HTR-8/SVneo (cell line): ENCODE results near the gene SOX10.

GRCh38 chr22:37312592-37313069 lies 30.3 kb downstream of the CYTH4 start:
- RRBS = 97% methylated on average over 1 of the region's 5 CpGs

- RRBS = 85% methylated on average over 4 of the region's 15 CpGs
Measured at GRCh38 chr22:37379964-37380456, 47.3 kb downstream of the ELFN2 start.

GRCh38 chr22:37484077-37484820 lies 1.9 kb downstream of the MFNG start:
- RRBS = 97% methylated on average over 14 of the region's 32 CpGs

DNA sequence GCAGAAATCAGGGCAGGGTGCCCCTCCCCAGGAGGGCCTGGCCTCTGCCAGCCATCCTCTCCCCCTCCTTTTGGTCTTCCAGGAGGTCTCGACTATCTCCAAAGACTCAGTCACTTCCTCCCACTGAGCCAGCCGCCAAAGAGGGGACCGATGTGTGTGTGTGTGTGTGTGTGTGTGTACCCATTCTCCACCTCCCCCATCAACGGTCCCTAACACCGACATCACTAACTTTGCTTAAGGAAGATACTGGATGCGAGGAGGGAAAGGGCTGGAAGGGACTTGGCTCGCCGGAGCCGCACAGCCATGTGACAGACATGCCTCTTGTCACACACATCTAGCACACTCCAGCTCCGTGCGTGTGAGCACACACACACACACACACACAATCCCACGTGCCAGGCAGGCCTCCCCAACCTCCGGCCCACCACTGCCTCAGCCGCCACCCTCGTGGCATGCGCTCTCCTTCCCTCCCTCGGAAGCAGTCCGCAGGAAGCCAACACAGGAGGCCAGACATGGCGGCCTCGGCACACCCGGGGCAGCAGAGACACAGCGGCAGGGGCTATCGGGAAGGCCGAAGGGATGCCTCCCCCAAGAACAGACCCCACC lies 1.3 kb downstream of the MFNG start:
- RRBS = 99% methylated on average over 9 of the region's 24 CpGs

DNA sequence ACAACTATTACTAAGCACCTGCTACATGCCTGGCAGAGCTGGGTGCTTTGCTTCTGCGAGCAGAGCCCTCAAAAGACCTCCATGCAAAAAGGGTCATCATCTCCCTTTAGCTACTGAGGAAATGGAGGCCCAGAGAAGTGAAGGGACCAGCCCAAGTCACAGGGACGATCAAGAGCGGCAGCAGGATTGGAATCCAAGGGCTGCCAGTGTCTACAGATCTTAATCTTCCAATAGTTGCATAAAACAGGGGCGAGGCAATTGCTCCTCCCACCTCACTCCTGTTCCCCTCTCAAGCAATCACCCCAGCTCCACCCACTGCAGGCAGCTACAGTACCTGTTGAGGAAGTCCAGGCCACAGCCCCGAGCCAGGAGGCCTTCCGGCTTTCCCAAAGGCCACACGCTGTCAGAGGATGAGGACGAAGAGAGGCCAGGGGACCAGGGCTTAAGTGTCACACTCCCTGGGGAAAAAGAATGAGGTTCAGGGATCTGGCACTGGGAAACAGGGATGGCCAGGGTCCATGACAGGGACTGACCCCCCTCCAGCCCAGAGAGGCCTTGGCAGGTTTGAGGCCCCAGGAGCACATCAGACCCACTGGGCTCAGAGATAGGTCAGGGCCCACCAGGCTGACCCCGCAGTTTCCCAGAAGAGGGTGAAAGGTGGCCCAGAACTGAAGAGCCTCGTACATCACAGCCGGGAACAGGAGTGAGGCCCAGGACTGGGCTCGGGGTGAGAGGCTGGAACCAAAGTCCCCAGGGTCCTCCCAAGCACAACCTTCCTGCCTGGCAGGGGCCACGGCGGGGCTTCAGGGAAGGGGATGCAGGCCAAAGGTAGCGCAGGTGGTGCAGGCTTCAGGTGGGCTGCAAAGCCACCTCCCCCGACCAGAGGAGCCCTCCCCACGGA lies 16.3 kb upstream of the MFNG start:
- RRBS = no CpG with 5 or more reads among the region's 17 CpGs

DNA sequence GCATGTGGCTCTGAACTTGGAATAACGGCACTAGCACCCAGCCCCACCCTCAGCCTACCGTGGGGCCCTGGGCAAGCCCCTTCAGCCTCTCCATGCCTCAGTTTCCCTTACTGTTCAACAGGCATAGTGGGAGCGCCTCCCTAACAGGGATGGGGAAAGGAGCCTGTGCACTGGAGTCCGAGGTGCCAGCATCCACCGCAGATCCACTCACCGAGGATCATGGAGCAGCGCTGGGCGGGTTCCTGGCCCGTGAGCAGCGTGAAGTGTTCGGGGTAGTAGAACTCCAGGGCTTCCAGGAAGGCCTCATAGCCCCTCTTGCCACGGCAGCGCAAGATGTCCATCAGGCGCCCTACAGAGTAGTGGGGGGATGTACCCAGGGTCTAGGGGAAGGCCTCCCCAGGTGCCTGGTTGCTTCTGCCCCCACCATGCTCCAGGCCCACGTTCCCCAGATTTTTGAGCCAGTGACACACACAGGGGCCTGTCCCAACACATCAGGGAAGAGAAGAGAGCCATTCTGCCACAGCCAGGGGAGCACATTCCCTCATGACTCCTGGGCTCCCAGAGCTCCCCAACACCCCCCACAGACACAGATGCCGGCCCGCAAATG lies 1.4 kb downstream of the CARD10 start:
- RRBS = no CpG with 5 or more reads among the region's 17 CpGs

- RRBS = no CpG with 5 or more reads among the region's 9 CpGs
Measured at GRCh38 chr22:37525292-37525704, 6.1 kb upstream of the CARD10 start.

GRCh38 chr22:37561509-37562275 lies 1.4 kb downstream of the CDC42EP1 start:
- RRBS = under 1% methylated on average over 5 of the region's 30 CpGs

GRCh38 chr22:37601260-37601591 lies 7.4 kb upstream of the GGA1 start:
- RRBS = no CpG with 5 or more reads among the region's 4 CpGs

GRCh38 chr22:37634417-37634936 lies 5.0 kb upstream of the SH3BP1 start:
- RRBS = no CpG with 5 or more reads among the region's 8 CpGs

DNA sequence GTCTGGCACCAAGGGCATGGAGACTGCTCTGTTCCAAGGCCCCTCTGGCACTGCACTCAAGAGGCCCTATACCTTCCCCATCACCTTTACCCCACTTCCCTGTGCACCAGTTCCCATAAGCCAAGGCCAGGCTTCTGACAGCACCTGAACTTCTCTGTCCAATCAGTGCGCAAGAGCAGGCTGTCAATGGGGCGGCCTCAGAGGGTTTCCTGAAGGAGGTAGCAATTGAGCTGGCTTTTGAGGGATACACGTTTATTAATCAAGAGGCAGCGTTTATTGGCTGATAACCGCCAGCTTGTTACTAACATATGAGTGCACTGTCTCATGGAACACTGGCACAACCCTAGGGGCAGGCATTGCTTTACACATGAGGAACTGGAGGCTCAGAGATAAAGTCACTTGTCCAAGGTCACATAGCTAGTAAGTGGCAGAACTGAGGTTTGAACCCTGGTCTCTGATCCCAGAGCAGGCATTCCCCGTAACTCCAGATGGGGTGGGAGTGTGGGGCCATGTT lies 2.2 kb downstream of the SH3BP1 start:
- RRBS = no CpG with 5 or more reads among the region's 6 CpGs

DNA sequence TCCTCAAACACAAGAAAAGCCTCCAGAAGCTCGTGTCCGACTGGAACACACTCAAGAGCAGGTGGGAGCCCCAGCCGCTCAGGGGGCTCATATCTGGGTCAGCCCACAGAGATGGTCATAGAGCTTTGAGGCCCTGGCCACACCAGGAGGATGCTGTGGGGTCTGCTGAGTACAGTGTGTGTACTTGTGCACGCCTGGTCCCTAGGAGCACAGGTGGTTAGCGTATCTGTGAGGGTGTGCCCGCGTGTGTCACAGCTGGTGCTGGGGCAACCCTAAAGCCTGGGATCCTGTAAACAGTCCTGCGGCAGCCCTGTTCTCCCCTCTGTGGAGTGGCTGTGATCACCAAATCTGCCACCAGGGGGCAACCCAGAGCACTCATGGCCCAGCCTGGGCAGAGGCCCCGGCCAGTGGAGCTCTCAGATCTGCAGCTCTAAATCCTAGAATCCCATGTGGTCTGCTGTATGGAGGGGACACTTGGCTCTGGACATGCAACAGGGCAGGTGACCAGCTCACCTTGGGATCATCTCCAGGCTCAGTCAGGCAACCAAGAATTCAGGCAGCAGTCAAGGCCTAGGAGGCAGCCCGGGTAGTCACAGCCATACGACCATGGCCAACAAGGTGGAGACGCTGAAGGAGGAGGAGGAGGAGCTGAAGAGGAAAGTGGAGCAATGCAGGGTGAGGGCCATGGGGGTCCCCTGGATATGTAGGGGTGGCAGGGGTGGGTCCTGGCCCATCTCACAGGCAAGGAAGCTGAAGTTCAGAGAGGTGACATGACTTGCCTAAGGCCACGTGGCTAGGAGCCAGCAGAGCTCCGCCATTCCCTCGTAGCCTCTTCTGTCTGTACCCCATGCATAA lies 3.9 kb downstream of the SH3BP1 start:
- RRBS = no CpG with 5 or more reads among the region's 15 CpGs

DNA sequence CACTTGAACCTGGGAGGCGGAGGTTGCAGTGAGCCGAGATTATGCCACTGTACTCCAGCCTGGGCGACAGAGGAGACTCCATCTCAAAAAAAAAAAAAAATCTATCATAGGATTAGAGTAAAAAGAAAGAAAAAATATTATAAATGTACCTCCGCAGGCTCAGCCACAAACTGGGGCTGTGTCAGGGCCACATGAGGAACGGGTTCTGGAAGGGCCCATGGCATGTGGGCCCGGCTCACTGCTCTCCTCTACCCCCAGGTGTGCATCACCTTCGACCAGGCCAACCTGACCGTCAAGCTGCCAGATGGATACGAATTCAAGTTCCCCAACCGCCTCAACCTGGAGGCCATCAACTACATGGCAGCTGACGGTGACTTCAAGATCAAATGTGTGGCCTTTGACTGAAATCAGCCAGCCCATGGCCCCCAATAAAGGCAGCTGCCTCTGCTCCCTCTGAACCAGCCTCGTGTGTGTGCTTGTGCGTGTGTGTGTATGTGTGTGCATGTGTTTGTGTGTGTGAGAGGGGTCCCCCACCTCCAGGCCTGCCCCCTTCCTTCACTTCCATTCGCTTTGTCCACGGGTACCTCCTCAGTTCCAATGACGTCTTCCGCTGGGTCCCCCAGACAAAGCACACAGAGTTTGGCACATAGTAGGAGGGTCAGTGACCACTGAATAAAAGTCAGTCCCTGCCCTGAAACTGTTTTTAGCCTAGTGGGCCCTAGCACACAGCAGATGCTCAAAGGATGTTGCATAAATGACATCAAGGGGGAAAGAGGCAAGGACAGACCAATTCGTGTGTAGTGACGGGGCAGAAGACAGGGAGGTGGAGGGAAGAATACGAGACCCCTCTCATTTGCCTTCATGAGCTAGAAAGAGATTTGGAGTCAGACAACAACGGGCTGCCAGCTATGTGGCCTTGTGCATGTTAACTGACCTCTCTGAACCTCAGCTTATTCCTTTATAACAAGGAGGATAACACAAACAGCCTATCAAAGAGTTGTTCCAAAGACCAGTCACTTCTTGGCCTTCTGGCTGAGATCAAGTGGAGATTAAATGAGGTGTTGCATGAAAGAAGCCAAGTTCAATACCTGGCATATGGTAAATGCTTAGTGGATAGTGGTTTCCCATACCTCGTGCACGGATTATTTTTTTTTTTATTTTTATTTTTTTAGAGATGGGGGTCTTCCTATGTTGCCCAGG lies 4.3 kb downstream of the LGALS1 start:
- RRBS = no CpG with 5 or more reads among the region's 23 CpGs

DNA sequence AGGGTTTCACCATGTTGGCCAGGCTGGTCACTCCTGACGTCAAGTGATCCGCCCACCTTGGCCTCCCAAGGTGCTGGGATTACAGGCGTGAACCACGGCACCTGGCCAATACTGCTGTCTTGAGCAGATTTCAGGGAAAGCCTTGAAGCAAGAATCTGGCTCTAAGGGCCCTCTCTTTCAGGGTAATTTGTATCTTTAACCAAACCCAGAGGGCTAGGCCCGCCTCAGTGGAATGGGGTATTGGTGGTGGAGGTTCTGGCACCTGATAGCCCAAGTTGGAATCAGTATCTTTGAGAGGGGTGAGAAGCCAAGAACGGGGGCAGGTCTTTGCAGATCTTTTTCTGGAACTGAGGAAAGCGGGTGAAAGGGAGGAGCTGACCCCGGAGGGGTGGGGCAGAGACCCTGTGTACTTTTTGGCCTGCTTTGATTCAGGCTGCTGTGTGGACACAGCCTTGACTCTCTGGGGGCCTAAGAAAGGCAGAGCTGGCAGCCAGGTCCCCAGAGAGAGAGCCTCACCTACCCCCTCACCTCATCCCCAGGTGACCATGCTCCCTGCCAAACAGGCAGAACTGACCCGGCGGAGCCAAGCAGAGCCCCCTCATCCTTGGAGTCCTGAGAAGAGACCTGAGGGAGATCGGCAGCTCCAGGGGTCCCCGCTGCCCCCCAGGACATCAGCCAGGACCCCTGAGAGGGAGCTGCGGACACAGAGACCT lies 37.2 kb downstream of the TRIOBP start:
- RRBS = no CpG with 5 or more reads among the region's 13 CpGs

DNA sequence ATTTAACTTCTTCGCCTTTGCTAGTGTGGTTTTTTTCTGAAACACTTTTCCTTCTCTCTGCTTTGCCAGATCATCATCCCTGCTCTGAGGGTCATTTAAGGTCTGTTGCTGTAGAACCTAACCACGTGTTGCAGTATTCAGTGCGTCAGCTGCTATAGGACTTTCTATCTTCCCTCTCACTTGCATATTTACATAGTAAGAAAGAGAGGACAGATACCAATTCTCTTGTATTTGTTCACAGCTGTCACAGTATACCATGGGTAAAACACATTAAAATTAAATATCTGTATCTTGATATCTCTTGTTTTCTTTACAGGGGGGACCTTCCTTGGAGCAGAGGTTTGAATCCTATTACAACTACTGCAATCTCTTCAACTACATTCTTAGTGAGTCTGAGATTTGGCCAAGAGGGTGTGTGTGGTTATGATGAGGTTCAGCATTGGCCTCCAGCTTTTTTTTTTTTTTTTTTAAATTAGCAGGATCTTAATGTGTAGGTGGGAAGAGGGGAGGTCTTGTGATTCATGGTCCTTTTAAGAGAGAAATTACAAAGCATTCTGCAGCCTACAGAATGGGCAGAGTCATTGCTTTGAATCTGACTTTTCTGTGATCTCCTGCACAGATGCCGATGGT lies 13.5 kb downstream of the EIF3L start:
- RRBS = no CpG with 5 or more reads among the region's 4 CpGs

GRCh38 chr22:37894962-37895757 lies 10.9 kb upstream of the MICALL1 start:
- RRBS = no CpG with 5 or more reads among the region's 9 CpGs

DNA sequence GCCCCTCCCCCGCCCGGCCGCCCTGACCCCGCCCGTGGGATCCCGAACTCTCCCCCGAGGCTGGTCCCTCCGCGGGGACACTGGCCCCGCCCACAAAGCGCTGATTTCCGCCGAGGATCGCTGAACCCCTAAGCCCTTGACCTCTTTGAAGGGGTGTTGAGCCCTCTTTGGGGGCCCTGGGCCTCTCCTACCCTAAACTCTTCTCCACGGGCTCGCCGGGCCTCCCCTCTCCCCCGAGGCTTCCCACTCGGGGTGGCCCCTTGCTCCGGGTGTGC lies 585 bp downstream of the MICALL1 start:
- RRBS = 11% methylated on average over 4 of the region's 20 CpGs

- RRBS = no CpG with 5 or more reads among the region's 6 CpGs
Measured at GRCh38 chr22:37967409-37967842, 13.9 kb downstream of the POLR2F start.

DNA sequence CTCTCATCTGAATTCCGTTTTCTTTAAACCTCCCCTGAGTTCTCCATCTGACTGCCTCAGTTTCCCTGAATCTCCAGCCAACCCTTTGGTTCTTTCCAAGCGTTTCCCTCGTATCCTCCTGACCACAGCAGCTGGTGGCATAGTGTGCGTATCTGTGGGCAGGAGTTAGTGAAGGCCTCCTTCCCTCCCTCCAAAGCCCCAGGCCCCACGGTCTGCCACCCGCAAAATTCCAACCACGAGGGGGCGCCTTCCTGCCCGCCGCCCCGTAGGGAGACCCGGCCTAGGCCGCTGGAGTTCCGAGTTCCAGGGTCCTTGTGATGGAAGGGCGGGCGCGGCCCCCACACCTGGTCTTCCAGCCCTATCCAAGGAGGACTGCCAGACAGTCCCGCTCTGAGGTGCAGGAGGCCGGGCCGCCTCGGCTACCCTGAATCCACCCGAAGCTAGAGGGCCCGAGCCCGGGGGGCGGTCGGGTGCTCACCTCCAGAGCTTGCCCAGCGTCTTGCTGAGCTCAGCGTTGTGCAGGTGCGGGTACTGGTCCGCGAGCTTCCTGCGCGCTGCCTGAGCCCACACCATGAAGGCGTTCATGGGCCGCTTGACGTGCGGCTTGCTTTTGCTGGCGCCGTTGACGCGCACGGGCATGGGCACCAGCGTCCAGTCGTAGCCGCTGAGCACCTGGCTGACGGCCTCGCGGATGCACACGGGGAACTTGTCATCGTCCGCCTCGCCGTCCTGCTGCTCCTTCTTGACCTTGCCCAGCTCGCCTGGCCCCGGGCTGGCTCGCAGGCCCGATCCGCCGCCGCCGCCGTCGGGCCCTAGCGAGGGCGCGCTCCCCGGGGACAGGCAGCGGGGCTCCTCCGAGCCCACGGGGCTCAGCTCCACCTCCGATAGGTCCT lies 1.2 kb downstream of the SOX10 start:
- RRBS = 96% methylated on average over 22 of the region's 71 CpGs

DNA sequence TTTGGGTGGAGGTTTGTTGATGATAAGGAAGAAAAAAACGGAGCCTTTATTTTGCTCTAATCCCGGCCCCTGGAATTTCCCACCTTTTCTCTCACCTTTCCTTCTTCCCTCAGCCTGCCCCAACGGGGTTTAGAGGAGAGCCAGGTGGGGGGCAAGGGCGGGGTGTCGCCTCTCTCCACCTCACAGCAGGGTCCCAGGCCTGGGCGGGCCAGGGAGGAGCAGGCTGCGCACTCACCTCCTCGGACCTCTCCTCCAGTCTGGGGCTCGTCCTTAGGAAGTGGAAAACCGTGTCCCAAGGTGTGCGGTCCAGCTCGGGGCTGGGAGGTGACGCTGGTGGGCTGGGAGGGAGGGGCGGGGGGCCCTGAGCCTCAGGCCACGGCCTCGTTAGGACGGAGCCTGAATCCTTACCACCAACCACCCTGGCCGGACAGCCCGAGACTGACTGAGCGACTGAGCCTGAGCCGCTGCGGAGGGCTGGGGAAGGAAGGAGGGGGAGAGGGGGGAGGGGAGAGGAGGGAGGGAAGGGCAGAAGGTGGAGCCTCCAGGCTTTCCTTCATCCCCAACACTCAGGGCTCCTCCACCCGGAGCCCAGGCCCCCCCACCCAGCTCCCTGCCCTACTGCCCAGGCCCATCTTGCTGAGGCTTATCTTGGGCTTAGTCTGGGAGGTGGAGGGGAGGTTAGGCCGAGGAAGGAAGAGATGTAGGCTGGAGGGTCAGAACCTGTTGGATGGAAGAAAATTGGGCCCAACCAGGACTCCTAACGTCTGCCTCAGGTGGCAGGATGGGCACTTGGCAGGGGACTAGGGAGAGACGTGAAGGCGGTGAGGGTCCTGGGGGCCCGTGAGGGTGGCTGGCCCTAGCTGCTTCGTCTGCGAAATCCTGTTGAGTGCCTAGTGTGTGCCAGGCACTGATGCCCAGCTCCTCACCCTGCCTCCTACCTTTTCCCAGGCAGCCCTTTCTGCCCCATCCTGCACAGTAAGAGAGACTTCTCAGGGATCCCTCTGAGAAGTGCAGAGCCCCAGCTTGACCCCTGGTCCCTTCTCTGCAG lies at the start of gene SOX10:
SOX10 (minus strand) TSS at position 452 of the 1,048 bp plus-strand sequence.
- RRBS = no CpG with 5 or more reads among the region's 30 CpGs